Duodenum (tissue), 1 donor: Measurements from ENCODE around the genes BMP5 and PRIM2.

- PRO-cap, result no peak
These were observed 43.8 kb upstream of the FAM83B start for GRCh38 chr6:54802817-54803204.

GRCh38 chr6:55875251-55875790 lies at the start of gene BMP5:
BMP5 (minus strand) TSS chr6:55875590.
- PRO-cap, result no peak

DNA sequence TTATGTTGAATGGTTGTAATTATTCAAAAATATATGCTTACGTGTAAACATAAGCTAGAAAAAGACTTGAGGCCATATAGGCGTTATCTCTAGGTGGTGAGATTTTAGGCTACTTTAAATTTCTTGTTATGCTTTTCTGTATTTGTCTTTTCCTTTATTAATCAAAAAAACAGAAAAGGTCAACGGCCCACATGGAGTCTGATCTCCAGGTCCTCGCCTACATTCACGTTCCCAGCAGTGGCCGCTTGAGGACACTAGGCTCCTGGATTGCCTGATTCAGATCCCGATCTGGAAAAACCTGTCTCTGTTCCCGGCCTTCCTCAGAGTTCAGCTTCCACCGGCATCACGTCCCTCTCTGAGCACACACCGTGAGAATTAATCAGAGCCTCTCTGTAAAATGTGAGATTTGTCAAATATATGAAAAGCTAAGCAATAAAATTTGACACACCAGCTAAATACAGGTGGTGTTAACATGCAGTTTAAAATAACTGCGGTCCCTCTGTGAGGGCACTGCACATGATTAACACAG lies 122.7 kb upstream of the COL21A1 start:
- PRO-cap, result no peak

DNA sequence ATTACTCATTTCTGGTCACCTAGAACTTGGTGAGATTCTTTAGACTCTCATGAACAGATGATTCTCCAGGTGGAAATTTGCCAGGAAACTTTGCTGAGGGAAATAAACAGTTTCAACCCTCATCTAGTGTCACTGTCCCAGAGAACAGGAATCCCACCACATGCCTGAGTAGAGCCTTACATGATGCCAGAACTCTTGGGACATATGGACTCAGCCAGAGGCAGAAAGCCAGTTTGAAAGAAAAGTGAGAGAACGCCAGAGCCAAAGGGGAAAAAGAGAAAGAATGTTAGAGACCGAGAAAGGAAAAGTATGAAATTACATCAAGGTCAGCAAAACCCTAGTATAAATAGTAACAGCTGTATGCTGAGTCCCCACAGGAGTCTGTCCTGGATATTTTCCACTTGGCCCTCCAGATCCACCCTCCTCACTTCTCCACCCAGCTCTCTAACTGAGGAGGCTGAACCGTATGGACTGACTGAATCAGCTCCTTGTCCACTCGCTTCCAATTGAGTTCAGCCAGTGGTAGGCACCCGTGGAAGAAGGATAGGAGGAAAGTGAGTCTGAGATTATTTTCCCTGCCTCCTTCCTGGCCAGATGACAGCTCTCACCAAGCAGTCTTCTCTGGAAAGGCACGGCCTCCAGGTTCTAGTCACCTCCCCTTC lies 127.6 kb upstream of the COL21A1 start:
- PRO-cap, result no peak

DNA sequence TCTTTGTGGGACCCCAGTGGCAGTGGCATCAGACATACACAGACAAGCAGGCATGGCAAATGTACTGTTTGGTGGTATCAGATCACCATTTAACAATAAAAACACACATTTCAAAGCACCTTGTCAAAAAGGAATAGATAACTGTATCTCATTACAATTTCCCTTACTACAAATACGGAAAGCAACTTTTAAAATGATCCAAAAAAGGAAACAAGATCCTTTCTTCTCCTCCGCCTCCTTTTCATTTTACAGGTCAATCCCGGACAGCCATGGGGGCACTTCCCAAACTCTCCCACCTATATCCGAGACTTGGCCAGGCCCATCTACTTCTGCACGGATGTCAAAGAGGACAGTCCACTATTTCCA lies 208.9 kb upstream of the COL21A1 start:
- PRO-cap, result no peak

DNA sequence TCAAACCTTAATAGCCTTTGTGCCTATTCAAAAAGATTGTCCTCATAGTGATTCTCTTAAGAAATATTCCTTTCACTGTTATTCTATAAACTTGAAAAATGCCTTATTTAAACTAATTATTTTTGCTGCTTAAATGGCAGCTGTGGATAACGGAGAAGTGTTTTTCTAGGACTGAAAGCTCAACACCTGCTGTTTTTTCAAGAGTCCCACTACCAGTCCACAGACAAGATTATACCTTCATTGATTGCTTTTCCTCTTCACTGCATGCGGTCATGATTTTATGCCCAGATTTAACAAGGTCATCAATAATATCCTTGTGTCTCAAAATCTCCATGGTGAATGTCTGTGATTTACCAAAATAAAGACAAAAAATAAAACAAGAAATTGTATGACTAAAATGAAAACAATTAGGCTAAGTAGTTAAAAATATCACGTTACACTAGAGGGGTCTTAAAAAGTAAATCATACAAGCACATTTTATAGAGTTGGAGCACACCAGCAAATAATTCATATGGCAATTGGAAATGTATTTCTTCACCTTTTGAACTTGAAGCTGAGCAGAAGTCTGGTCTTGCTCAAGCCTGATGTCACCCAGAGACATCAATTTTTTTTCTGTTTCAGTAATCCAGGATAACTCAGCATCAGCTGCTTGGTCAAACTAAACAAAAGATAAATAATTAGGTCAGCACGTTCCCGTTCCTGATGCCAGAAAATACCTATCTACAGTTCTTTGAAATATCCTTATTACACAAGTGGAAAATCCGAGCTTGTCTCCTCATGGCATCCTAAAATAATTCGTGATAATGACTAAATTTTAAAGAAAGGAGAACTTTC lies 269.8 kb upstream of the COL21A1 start:
- PRO-cap, result no peak

DNA sequence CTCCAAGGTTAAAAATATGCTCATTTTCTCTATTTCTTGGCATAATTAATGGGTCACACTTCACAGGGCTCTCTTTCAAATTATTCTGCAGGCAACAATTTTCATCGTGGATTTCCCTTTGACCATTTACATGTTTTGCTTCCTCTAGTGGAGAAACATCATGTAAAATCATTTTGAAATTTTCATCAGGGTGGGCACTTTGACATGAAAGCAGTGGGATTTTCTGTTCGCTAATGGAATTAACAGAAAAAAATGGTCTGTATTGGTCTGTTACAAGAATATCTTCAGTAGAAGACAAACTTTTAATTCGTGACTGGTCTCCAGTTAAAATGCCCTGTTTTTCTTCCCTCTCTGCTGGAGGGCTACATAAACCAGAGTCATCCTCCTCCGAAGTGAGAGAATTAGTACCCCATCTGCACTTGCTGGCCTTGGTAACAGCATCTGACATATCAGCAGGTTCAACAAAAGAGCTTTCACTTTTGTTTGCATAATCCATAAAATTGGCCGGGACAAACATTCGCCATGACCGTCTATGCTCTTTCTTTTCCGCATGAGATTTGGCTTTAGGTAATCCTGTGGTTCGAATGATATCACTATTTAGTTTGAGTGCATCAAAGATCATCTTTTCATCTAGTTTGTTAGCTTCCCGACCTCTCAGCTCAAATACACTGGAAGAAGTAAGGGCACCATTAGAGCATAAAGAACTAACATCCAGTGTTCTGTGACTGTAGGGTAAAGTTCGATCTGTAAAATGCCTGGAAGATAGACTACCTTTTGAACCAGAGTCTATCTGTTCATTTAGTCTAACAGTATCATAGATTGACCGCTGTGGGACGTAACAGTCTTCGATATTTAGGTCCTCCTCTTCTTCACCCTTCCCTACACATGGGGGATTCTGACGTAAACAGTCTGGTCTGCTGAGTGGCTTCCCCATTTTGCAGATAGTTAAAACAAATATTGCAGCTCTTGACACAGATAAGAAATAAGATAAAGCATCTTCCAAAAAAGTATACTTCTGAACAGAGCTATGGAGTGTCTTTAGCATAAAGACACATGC lies 293.6 kb upstream of the COL21A1 start:
- PRO-cap, result no peak

DNA sequence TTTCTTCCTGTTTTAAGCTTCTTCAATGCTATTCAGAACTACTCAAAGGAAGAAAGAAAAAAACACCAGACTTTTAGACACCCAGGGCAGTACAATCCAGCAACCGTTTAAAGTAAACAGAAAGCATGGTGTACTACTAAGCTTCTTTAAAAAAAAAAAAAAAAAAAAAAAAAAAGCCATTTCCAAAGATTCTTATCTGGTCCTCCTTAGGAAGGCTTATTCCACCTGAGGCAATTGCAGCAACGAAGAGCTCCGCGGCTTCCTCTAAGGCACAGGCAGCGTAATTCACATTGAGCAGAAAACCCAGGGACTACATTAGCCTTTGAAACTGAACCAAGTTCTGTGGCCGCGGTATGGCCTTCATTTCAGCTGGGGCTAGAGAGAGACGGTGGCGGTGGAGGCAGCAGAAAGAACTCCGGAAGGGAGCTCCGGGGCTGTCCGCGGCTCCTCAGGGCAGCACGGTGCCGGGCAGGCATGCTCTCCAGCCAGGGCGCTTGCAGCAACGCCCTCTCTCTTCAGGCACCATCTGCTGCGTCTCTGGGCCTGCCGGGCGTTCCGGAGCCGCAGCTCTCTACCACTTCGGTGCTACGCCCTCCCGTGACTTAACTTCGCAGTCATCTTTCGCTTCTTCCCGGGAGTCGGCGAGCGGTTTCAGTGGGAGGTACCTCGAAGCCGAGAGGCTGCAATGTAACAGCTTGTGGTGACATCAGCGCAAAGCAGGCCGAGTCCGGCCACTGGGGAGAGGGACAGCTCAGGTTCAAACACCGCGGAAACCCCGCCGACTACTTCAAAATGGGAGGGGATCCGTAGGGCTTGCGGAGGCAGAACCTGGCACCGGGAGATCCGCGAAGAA lies 295.1 kb upstream of the COL21A1 start:
- PRO-cap, result unidirectional peak, plus-strand start at position 233 of the sequence; bidirectional peak, plus-strand start at position 383 of the sequence, minus-strand start at position 450 of the sequence; bidirectional peak, plus-strand start at position 790 of the sequence, minus-strand start at position 528 of the sequence

DNA sequence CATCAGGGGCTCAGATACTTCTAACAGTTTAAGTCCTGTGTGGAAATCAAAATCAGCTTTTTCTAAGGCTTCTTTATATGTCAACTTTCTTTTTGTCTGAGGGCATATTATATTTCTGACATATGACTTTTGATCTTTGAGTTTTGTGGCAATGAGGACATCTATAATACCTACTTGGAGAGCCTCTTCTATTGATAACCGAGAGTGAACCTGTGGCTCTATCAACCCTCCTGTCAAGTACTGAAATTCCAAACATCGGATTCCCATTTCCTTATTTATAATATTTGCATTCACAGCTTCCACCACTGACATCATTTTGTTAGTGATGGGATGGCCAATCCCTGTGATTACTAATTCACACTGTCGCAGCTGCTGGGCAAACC lies 339.1 kb downstream of the DST start:
- PRO-cap, result no peak

GRCh38 chr6:56683838-56684326 lies 270.7 kb downstream of the DST start:
- PRO-cap, result no peak

DNA sequence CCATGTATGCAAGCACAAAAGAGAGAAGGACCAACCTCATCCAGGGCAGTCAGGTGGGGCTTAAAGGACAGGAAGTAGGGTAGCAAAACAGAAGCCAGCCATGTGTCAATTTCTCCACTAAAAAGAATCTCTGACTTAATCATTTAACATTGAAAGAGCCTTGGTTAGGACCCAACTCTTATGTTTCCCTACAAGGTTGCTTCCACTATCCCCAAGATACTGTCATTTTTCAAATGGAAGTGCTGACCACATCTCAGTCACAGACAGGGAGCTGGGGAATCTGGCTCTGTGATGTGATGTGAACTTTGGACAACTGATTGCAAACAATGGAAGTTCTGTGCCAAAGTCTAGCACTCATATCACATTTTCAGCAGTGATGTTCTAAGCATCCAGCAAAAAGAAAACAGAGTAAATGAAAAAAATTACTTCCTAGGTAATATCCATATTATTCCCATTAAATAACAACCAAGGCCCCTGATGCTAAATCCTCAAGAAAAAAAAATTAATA lies 214.2 kb downstream of the DST start:
- PRO-cap, result no peak

- PRO-cap, result no peak
These were observed 212.5 kb downstream of the DST start for GRCh38 chr6:56742031-56742711.

GRCh38 chr6:56772843-56773273 lies 181.8 kb downstream of the DST start:
- PRO-cap, result no peak

- PRO-cap, result bidirectional peak, plus-strand start at chr6:56843762, minus-strand start at chr6:56843679; unidirectional peak, minus-strand start at chr6:56843841
These were observed 111.0 kb downstream of the DST start for GRCh38 chr6:56843508-56844112.

GRCh38 chr6:57100711-57101488 lies 10.9 kb downstream of the ZNF451 start:
- PRO-cap, result no peak

GRCh38 chr6:57214566-57214765 lies 7.6 kb downstream of the RAB23 start:
- PRO-cap, result no peak

- PRO-cap, result no peak
These were observed 12.2 kb upstream of the PRIM2 start for GRCh38 chr6:57305293-57305571.

- PRO-cap, result bidirectional peak, plus-strand start at chr6:57317647, minus-strand start at chr6:57317537
These were observed at the start of gene PRIM2 for GRCh38 chr6:57317277-57317942. PRIM2 (plus strand) TSS chr6:57317630.

GRCh38 chr6:57423611-57424099 lies 106.2 kb downstream of the PRIM2 start:
- PRO-cap, result no peak

GRCh38 chr6:63410869-63411572 lies 91.2 kb upstream of the LGSN start:
- PRO-cap, result no peak